Measurements from ENCODE around the genes ZNF404, APOC1, APOC4 and GEMIN7.

GRCh38 chr19:43594599-43595640 lies 1.0 kb downstream of the IRGQ start:
- RRBS: 4% methylated on average over 28 of the region's 68 CpGs

DNA sequence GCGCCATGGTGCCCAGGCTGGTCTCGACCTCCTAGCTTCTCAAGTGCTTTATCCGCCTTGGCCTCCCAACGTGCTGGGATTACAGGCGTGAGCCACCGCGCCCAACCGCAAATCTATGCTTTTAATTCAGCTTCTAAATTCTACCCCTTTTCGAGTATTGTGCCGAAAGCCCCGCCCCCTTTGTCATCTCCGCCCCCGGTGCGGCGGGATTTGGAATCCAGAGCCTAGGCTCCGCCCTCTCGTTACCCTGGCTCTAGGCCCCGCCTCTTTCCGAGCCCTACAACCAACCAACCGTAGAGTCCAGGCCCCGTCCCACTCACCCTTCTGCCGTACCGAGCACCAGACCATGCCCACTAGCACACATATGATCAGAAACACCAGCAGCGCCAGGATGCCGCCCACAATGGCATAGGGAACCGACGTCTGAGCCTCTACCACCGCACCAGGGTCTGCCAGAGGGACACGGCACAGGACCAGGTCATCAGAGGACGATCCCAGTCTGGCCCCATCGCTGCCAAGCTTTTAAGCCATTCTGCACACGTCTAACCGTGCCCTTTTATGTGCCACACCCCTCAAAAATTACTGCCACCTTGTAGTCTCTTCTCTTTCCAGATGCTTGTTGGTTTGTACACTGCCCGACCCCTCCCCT lies 4.5 kb upstream of the ZNF428 start:
- RRBS: no CpG with 5 or more reads among the region's 34 CpGs

- RRBS: no CpG with 5 or more reads among the region's 5 CpGs
These were observed 9.7 kb downstream of the SMG9 start for GRCh38 chr19:43744977-43745500.

DNA sequence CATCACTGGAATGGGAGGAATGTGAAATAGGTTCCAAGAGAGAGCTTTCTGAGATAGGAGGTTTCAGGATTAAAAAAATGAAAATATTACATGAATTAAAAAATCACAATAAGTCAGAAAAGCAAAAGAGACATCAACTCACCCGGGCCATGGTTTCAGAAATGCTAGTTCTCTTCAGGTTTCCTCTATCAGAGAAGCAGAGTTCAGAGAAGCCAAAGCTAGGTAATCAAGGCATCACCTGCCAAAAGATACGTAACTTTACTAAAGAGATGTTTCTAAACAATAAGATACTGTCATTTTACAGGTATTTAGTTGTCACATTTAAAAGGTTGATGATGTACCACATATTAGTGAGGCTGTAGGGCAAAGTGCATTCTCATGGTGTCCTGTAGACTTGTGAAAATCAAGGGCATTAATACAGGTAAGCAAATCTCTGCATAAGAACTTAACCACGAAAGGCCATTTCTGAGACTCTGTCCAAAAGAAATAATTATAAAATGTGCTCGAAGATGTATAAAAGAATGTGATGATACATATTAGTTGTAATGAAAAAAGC lies at the start of gene ZNF404:
ZNF404 (minus strand) TSS at position 151 of the 556 bp plus-strand sequence.
- RRBS: no CpG with 5 or more reads among the region's 4 CpGs

- RRBS: 3% methylated on average over 9 of the region's 36 CpGs
These were observed 17.7 kb upstream of the ZNF404 start for GRCh38 chr19:43901260-43902133.

DNA sequence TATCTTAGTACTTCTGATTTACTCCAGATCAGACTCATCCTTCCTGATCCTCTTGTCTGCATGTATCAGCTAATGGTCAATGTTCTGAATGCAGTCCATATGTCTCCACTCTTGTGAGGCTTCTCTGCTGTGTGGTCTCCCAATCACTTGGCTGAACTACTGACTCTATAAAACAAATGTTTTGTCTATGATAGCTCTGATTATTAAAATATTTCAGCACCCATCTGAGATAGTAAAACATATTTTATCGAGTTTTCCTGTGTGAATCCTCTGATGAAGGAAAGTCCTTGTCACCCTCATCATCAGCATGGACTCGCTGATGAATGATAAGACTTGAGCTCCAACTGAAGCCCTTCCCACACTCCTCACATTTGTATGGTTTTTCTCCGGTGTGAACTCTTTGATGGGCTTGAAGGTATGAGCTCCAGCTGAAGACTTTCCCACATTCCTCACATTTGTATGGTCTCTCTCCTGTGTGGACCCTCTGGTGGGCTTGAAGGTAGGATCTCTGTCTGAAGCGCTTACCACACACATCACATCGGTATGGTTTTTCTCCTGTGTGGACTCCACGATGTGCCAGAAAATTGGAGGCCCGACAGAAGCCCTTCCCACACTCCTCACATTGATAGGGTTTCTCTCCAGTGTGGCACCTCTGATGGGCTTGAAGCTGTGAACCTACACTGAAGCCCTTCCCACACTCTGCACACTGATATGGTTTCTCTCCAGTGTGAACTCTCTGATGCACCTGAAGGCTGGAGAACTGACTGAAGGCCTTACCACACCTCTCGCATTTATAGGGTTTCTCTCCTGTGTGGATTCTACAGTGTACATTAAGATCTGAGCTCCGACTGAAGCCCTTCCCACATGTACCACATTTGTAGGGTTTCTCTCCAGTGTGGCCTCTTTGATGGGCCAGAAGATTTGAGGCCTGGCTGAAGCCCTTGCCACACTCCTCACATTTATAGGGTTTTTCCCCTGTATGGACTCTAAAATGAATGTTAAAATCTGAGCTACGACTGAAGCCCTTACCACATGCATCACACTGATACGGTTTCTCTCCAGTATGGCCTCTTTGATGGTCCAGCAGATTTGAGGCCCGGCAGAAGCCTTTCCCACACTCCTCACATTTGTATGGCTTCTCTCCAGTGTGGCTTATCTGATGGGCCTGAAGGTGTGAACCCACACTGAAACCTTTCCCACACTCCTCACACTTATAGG lies 21.5 kb downstream of the ZNF45 start:
- RRBS: no CpG with 5 or more reads among the region's 12 CpGs

DNA sequence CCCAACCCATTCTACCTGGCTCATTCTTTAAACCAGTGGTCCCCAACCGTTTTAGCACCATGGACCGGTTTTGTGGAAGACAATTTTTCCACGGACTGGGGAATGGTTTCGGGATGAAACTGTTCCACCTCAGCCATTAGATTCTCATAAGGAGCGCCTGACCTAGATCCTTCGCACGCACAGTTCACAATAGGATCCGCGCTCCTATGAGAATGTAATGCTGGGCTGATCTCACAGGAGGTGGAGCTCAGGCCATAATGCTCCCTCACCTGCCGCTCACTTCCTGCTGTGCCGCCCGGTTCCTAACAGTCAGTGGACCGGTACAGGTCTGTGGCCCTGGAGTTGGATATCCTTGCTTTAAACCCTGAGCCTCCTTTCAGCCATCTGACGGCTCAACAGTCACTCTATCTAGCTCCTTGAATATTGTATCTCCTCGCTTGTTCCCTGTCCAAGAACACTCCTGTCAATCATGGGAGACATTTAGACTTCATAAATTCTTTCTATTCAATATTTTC lies 719 bp upstream of the ZNF223 start:
- RRBS: no CpG with 5 or more reads among the region's 15 CpGs

GRCh38 chr19:44590234-44590799 lies 23.0 kb upstream of the IGSF23 start:
- RRBS: no CpG with 5 or more reads among the region's 8 CpGs

- RRBS: no CpG with 5 or more reads among the region's 4 CpGs
These were observed 4.2 kb downstream of the IGSF23 start for GRCh38 chr19:44617596-44618023.

GRCh38 chr19:44666707-44667385 lies 4.4 kb upstream of the CEACAM19 start:
- RRBS: no CpG with 5 or more reads among the region's 8 CpGs

GRCh38 chr19:44723877-44724553 lies 24.5 kb upstream of the BCL3 start:
- RRBS: no CpG with 5 or more reads among the region's 8 CpGs

- RRBS: no CpG with 5 or more reads among the region's 3 CpGs
These were observed 13.5 kb upstream of the BCL3 start for GRCh38 chr19:44735093-44735364.

DNA sequence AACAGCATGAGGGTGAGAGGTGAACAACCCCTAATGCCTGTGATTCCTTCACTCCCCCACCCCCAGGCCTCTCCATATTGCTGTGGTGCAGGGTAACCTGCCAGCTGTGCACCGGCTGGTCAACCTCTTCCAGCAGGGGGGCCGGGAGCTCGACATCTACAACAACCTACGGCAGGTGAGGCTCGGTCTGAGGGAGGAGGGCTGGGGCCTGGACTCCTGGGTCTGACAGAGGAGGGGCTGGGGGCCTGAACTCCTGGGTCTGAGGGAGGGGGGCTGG lies 7.6 kb downstream of the BCL3 start:
- RRBS: no CpG with 5 or more reads among the region's 5 CpGs

DNA sequence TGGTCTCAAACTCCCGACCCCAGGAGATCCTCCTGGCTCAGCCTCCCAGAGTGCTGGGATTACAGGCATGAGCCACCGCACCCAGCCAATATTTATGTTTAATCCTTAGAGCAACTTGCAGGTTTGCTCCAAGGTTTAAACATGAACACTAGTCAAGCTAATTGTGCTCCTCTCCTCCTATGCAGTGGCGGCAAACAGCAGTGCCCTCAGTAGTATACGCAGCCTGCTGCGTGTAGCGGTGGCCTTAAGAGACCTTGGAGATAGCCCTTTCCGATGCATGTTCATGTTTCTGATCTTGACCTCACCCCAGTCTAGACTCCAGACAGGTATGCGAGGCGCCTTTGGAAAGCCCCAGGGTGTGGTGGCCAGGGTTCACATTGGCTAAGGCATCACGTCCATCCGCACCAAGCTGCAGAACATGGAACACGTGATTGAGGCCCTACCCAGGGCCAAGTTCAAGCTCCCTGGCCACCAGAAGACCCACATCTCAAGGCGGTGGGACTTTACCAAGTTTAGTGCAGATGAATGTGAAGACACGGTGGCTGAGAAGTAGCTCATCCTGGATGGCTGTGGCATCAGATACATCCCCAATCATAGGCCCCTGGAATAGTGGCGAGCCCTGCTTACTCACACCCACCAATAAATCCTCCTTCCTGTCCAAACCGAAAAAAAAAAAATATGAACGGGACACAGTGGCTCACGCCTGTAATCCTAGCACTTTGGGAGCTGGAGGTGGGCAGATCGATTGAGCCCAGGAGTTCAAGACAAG lies 12.7 kb upstream of the CBLC start:
- RRBS: no CpG with 5 or more reads among the region's 19 CpGs

DNA sequence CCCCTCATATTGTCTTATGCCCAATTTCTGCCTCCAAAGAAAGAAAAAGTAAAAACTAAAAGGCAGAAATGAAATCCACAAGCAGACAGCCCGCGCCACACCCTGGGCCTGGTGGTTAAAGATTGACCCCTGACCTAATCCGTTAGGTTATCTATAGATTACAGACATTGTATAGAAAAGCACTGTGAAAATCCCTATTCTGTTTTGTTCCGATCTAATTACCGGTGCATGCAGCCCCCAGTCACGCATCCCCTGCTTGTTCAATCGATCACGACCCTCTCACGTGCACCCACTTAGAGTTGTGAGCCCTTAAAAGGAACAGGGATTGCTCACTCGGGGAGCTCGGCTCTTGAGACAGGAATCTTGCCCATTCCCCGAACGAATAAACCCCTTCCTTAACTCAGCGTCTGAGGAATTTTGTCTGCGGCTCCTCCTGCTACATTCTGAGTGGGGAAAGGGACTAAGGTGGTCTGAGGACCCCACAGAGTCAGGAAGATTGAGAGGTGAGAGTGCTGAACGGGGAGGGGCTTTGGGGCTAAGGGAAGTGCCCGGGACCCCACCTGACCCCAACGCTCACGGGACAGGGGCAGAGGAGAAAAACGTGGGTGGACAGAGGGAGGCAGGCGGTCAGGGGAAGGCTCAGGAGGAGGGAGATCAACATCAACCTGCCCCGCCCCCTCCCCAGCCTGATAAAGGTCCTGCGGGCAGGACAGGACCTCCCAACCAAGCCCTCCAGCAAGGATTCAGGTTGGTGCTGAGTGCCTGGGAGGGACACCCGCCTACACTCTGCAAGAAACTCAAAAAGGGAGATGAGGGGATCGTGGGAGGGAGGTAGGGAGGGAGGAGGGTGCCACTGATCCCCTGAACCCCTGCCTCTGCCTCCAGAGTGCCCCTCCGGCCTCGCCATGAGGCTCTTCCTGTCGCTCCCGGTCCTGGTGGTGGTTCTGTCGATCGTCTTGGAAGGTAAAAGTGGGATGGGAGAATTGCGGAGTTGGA lies at the start of gene APOC1:
APOC1 (plus strand) TSS at position 622 of the 996 bp plus-strand sequence.
- RRBS: no CpG with 5 or more reads among the region's 32 CpGs

- RRBS: no CpG with 5 or more reads among the region's 16 CpGs
These were observed 9.8 kb downstream of the APOC1 start for GRCh38 chr19:44923881-44924891.

- RRBS: 0% methylated on average over 1 of the region's 17 CpGs
These were observed at the start of gene APOC4 for GRCh38 chr19:44942006-44942596. TSS of gene APOC4 (plus strand) at chr19:44942237.

GRCh38 chr19:45008080-45008859 lies 7.0 kb downstream of the RELB start:
- RRBS: no CpG with 5 or more reads among the region's 10 CpGs

DNA sequence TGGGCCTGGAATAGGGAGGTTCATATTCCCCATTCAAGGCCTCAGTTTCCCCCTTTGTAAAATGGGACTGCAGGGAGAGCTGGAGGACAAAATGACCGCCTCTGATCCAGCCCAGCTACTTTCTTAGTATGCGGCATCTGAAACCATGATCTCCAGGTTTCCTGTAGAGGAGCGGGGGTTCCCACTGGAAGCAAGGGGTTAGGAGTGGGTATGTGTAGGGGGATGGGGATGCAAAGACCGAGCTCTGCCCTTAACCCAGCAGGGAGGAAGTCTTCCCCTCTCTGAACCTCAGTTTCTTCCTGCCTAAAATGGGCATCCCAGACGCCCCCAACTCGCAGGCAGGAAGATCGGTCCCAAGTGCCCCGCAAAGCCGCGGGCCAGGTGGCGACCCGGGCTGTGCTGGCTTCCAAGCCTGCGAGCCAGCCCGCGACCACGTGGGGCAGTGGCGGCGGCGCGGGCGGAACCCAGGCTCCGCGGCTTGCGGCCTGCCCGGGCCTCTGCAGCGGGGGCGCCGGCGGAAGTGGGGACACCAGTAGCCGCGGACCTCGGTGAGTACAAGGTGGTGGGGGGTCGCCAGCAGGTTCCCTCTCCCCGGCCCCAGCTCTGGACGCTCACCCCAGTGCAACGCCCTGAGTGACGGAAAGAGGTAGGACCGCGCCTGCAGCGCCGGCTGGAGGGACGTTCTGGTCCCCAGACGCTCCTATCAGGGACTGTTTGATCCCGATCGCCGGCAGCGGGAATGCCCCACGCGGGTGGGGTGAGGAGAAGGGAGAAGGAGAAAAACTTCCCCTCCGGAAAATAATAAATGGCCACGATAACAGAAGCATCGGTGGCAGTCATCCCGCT lies at the start of gene GEMIN7:
GEMIN7 (plus strand) TSS at position 529 of the 846 bp plus-strand sequence.
- RRBS: 2% methylated on average over 30 of the region's 53 CpGs

DNA sequence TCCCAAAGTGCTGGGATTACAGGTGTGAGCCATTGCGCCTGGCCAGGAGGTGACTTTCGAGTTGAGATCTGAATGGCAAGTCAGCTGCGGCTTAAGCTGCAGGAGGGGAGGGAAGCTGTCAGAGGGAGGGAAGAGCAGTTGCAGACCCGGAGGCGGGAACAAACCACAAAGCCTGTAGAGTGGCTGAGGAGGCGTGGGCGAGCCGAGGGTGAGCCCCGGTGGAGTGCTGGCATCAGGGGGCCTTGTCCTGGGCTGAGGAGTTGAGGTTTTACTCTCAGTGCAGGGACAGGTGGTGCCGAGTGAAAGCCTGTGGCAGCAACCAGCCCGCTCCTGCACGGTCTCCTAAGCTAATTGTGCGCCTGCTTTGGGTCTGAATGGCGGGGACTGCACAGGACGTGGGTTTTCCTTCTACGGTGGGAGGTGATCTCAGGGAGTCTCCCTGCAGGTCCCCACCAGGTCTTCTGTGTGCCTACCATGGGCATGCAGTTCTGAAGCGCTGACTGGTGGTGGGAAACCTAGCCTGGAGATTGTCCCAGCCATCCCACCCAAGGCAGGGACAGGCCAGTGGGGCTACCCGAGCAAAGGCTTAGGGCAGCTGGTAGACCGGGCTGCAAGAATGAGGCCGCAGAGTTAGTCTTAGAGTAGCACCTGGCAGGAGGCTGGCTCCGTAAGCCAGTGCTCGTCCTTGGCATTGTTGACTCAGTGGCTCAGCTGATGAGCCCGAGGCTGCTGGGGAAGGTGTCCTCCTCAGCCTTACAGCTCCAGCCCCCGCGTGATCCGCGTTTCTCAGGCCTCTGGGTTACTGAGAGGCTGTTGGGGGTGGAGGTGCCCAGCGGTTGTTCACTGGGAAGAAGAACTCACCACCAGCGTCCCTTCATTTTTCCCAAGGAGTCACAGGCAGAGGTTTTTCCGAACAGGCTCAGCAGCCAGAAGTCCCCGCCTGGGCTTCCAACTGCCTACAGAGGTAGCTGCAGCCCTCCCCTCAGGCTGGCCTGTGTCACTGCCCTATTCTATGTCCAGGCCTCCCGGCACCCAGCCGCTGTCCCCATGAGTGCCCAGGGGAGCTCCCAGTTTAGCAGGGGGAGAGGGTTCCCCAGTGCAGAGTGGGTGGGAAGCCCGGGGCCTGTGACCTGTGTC lies 24.6 kb downstream of the PPP1R37 start:
- RRBS: 43% methylated on average over 9 of the region's 34 CpGs

All from hTERT-HM (cell line).